A172 (cell line): ENCODE data around the gene RBBP5.

DNA sequence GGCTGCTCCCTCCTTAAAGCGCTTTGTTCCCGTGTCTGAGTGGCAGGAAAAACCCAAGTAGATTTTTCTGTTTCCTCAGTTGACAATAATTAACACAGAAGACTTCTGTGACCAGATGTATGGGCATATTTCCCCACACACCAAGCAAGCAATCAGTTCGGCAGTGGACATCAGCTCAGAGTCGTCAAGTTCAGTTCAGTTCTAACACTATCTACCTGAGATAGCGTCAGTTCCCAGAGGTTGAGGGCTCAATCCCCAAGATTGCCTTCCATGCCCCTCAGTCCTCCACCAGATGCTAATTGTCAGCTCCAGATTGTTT is 4.0 kb downstream of the SNRPE start:
- RAMPAGE, long total RNA: no peak

GRCh38 chr1:204092910-204093810 is 20.2 kb downstream of the SOX13 start:
- RAMPAGE, long total RNA: no peak

DNA sequence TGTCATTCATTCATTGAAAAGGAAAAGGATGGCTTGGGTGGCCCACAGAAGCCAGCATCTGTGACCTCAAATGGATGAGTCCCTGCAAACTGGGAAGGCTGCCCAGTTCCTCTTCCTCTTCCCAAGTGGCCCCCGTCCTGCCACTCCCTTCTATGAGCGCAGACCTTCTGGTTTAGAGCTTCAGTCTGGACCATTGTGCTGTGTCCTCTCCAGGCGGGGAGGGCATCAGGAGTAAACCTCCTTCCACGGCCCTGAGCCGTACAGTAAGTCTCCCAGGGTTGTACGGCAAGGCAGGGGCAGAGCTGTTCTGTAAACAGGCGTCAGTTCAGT is 21.9 kb downstream of the SOX13 start:
- RAMPAGE, long total RNA: no peak

DNA sequence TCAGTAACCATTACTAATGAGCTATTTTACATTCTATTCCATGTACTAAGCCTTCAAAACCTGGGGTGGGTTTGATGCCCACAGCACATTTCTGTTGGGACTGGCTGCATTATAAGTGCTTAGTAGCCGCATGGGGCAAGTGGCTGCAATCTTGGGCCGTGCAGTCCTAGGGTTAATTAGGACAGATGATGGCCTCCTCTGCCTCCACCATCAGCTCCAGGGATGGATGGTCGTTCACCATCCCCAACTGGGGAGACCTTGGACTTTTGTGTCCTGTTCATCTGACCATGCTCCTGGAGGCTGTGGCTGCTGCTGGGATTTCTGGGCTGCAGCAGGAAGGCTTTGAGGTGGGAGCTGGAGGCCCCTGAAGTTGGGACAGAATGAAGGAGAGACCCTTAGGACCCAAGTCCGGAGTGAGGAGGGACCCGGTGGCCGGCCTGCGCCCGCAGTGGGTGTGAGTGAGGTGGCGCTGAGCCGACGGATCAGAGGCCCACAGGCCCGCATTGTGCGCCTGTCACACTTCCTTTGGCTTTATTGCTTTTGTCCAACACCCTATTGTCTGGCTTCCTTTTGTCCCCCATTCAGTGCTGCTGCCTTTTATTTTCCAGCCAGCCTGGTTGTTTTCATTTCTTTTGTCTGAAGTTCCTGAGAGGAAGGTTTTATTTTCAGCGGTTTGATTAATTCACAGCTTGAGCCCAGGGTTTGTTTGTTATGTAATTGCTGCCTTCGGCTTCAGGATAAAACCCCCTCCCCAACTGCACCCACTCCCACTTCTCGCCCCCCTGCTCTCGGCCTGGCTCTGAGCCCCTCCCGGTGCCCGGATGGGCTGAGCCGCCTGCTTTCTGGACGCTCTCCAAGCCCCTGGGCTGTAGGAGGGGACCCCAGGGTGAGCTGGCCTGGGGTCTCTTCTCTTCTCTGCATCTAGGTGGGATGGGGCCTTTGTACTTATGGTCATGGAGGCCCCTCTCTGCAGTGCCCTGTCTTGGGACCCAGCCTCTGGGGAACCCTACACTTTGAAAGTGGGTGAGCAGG is 35.6 kb downstream of the SOX13 start:
- RAMPAGE, long total RNA: no peak

GRCh38 chr1:204128827-204130066 is 22.6 kb downstream of the ETNK2 start:
- RAMPAGE, long total RNA: no peak

- RAMPAGE, long total RNA: no peak
These were observed 5.8 kb downstream of the KISS1 start for GRCh38 chr1:204190086-204191390.

- RAMPAGE, long total RNA: no peak
These were observed 2.1 kb upstream of the KISS1 start for GRCh38 chr1:204198082-204199146.

- RAMPAGE, long total RNA: no peak
These were observed 63.9 kb upstream of the GOLT1A start for GRCh38 chr1:204277536-204278147.

- RAMPAGE, long total RNA: no peak
These were observed 32.6 kb downstream of the PLEKHA6 start for GRCh38 chr1:204327209-204327474.

GRCh38 chr1:204348668-204349233 is 11.0 kb downstream of the PLEKHA6 start:
- RAMPAGE, long total RNA: no peak

DNA sequence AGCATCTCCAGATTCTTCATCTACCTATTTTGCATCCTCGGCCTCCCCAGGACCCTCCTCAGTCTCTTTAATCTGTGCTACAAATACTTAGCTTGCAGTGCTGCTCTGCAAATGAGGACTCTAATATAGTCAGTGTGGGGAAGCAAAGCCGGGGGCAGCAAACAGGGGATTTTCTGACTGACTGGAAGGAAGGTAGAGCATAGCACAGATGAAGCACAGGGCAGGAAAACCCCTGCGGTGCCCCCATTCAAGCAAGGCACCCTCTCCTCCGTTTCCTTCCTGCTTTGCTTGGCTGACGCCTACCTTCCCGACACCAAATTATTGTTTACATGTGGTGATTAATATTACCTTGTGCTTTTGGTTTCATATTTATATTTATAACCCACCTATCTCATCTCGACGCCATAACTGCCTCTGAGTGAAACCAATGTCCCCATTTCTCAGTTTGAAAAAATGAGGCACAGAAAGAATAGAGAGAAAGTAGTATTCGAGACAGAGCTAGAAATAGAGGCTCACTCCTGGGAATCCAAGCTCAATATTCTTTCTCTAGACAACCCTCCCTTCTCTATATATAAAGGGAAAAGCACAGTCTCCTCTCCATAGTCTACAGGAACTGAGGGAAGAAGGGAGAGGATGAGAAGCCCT is 41.4 kb downstream of the PIK3C2B start:
- RAMPAGE, long total RNA: no peak

GRCh38 chr1:204479183-204480407 is 15.0 kb downstream of the PIK3C2B start:
- RAMPAGE, long total RNA: no peak

GRCh38 chr1:204495161-204495771 is 661 bp upstream of the PIK3C2B start:
- RAMPAGE, long total RNA: no peak

DNA sequence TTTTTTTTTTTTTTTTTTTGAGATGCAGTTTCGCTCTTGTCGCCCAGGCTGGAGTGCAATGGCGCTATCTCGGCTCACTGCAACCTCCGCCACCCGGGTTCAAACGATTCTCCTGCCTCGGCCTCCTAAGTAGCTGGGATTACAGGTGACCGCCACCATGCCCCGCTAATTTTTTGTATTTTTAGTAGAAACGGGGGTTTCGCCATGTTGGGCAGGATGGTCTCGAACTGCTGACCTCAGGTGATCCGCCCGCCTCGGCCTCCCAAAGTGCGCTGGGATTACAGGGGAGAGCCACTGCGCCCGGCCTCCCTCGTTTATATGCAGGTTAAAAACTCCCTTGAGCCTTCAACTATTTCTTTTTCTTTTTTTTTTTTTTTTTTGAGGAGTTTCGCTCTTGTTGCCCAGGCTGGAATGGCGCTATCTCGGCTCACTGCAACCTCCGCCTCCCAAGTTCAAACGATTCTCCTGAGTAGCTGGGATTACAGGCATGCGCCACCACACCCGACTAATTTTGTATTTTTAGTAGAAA is 816 bp upstream of the MDM4 start:
- RAMPAGE, long total RNA: no peak

DNA sequence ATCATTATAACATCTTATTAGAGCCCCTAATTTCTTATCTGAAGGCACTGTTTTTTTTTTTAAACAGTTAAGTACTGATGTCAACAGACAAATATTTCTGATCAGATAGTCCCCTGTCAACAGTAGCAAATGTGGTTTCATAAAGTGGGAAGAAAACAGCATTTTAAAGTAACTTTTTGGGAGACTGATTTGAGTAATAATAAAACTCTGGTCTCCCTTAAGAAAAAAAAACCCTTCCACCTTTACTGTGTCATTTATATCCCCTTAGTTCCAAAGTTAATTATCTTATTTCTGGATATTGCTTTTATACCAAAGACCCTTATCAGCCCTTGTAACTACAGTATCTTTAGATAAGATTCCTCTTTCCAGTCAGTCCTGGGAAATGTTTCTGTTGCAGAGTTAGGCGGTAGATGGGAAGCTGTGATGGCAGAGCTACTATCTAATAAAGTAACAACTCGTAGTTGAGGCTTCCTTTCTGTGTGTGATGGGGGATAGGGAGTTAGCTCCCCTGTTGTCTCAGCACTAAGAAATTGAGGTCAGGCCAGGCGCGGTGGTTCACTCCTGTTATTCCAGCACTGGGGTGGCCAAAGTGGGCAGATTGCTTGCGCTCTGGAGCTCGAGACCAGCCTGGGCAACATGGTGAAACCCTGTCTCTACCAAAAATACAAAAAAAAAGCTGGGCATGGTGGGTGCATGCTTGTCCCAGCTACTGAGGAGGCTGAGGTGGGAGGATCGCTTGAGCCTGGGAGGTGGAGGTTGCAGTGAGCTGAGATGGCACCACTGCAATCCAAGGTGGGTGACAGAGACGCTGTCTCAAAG is 39.9 kb downstream of the MDM4 start:
- RAMPAGE, long total RNA: no peak

DNA sequence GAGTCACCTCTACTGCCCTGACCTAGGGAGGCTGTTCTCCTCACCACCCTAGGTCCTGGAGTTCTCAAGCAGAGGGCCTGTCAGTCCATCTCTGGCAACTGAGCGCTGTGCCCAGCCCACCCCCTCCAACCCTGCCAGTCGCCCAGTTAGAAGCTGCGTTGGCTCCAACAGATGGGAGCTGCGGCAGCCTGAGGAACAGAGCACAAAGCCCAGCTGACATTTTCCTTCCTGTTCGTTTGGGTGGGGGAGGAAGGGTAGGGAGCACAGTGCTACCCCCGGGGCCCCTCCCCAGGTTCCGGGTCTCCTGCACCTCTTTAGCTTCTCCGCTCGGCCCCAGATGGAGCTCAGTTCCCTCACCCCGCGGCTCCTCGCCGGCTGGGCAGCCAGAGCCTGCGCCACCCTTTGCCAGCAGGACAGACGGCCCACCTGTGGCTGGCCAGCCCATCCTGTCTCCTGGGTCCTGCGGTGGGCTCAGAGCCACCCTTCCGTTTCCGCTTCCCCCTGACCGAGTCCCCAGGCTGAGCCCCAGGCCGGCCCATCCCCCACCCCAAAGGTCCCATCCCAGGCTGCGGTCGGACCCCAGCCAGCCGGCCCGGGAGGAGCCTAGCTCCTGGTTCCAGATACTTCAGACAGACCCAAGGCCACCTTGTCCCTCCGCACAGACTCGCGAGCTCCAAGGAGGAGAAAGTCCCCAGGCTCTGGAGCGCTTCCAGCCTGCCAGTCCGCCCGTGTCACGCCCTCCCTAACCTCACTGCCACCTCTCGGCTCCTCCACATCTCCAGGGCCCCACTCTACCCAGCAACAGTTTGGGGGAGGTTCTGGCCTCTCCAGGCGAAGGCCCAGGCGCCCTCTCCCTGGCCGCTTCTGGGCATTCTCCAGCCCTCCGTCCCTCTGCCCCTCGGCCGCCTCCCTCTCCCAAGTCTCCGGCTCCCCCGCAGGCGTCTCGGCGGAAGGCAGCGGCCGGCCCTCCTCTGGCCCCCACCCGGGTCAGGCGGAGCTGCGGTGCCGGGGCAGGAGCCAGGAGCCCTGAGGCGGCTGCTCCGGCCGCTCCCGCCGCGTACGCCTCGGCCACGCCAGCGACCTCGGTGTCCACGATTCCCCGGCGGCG is 1.0 kb downstream of the LRRN2 start:
- RAMPAGE, long total RNA: no peak

DNA sequence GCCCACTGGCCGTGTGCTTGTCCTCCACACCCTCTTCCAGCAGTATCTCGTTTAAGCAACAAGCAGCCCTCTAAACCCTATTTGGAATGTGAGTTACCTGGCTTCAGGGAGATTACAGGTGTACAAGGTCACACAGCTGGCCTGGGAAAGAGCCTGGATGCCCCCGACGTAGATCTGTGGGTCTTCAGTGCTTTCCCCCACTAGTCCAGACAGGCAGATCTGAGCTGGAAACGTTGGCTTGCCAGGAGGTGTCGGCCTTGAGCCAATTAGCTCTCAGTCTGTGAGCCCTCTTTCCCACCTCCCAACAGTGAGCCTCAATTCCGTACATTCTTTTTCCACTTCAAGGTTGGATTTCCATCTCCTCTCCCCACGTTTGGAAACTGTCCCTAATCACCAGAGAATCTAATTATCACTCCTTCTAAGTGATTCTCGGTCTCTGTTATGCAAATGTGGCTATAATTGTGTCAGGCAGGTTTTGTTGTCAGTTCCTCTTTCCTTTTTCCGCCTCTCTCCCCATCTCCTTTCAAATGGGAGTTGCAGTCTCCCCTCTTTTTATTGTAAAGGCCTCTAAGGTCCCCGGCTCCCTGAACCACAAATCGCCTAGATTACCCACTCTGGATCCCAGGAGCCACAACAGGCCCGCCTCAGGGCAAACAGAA is 29.3 kb upstream of the LRRN2 start:
- RAMPAGE, long total RNA: no peak

DNA sequence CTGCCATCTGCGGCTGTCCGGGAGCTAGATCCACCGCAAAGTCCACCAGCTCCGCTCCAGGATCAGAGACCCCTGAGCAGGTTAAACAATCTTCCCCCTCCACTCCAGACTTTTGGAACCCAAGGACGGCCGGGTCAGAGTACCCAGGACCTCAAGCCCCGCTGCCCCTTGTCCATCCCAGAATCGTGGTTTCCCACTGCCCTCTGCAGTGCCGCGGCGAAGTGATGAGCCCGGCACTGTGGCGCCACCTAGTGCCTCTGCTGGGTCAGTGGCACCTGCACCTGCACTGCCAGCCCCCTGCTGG is 21.4 kb upstream of the NFASC start:
- RAMPAGE, long total RNA: no peak

- RAMPAGE, long total RNA: no peak
These were observed 50.4 kb downstream of the NFASC start for GRCh38 chr1:204878758-204879252.

DNA sequence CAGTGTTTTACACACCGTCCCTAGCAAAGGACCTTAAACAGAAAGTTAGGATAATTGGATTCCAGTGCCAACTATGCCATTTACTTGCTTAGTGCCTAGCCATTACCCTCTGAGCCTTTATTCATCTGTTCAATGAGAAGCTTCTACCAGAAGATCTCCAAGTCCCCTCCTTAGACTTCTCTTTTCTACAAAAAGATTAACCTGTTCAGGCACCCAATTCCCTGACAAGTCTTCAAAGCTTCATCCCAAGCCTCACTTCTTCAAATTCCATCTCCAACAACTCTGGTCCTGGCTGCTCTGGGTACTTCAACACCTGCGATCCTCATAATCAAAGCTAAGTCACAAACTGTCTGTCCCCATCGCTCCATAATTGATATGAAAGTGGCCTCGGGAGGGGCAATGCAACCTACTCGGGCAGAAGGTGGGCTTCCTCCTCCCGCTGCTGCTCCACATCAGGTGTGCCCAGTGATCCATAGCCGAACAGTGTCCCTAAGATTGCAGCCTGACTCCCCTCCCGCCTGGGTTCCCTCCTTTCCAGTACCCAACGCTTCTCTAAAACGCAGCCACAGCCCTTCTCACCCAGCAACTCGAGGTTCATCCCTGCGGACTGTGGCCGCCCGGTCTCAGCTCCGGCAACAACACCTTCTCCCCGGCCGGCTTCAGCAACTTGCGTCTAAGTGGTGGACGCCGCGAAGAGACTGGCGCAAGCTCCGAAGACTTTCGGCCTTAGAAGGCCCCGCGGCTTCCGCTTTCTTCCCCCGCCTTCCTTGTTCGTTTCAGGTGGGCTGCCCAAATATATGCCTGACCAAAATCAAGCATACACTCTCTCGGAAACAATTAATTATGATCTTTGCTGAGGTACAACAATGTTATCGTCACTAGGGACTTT is at the start of gene RBBP5:
Gene RBBP5, minus strand, starts transcription at position 703 of the 889 bp plus-strand sequence.
- RAMPAGE, long total RNA: start-site peak on the minus strand centred at position 690 of the sequence, 31 bp wide, 43 and 86 reads in 2 replicates